Daoy (cell line): ENCODE data around the genes MRPL3 and ACAD11.

DNA sequence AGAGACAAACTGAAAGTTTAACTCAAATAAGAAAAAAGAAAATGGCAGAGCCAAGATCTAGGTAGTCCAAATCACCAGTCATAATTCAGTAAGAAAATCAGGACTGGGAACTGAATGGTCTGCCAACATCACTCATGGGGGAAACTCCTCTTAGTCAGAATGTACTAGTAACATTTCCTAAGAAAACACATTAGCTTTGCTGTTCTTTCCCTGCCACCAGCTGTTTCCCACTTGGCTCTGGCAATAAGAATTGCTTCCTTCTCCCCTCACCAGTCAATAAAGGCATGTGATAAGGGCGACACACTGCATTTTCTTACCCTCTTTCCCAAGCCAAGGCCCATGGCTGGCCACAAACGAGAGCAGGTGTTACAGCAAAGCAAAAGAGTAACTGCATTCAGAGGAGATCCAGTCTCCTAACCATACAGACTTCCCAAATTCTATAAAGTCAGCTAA, 46.1 kb downstream of the PIK3R4 start:
- RAMPAGE, long total RNA, result no peak

GRCh38 chr3:130991517-130992454, 34.8 kb downstream of the ASTE1 start:
- RAMPAGE, long total RNA, result no peak

- RAMPAGE, long total RNA, result no peak
These were observed 22.0 kb downstream of the ASTE1 start for GRCh38 chr3:131004513-131005142.

DNA sequence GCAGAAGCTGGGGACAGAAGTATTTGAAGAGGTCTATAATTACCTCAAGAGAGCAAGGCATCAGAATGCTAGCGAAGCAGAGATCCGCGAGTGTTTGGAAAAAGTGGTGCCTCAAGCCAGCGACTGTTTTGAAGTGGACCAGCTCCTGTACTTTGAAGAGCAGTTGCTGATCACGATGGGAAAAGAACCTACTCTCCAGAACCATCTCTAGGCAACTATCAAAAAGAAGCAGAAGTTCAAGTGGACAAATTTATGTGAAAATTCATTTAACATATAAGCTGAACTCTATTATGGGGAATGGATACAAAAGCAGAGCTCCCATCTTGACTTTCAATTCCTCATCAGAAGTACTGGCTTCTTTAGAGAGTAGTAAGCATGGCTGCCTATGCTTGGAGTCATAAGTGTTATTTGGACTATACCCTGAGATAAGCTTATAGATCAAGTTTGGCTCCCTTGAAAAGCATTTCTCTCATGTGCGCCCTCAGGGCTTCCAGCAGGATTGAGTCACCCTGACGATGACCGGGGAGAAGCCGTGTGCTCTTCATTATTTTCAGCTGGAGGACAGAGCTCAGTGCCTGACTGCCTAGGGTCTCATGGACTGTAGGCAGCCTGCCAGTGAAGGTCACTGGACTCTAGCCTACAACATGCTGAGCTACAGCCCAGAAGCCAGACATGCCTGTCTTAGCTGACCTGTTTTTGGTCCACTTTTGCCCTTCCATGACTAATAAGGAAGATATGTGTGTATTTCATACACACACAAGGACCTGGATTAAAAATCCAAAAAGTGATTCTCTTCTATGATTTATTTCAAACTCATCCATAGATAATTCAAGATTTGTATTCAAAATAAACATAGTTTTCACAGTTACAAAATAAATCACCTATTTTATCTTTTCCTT, 31.8 kb upstream of the NUDT16 start:
- RAMPAGE, long total RNA, result no peak

DNA sequence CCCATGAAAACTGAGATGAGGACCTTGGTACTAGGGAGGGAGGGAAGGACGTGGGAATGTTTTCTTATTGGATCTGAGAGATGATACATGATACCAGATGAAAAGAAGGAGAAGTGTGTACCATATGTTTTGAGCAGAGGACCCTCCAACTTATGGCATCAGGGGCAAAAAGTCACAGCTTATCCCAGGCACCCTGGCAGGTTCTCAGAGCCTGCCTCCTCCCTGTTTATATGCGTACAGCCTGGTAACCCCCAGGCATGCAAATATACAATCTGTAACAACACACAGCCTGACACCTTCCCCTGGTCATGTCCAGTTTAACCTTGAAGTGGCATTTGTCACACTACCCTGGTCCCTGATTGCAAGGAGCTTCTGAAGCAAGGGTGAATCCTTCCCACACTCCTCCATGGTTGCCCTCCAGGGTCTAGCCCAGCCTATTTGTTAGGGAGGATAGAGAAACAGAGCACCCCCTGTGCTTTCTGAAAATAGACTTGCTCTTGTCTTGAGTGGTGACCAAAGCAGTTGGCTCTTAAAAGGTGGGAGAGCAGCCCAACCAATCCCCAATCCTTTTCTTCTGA, 1.9 kb downstream of the NUDT16 start:
- RAMPAGE, long total RNA, result no peak

DNA sequence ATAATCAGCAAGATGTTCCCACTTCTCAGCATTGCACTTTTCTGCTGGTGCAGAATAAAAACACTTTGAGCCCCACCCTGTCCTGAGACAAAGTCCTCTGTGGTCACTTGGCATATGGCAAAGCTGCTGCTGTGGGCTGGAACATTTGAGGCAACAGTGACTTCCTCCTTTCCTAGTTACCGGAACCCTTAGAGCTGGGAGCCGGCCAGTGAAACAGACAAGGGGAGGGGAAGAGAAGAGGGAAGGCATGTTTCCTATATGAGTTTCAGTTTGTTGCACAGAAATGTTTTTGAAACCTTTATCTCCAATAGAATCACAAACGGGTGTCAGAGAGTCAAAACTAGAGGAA, 5.1 kb downstream of the NUDT16 start:
- RAMPAGE, long total RNA, result no peak

- RAMPAGE, long total RNA, result no peak
These were observed 11.6 kb downstream of the MRPL3 start for GRCh38 chr3:131491077-131491670.

GRCh38 chr3:131492931-131493395, 9.8 kb downstream of the MRPL3 start:
- RAMPAGE, long total RNA, result no peak

DNA sequence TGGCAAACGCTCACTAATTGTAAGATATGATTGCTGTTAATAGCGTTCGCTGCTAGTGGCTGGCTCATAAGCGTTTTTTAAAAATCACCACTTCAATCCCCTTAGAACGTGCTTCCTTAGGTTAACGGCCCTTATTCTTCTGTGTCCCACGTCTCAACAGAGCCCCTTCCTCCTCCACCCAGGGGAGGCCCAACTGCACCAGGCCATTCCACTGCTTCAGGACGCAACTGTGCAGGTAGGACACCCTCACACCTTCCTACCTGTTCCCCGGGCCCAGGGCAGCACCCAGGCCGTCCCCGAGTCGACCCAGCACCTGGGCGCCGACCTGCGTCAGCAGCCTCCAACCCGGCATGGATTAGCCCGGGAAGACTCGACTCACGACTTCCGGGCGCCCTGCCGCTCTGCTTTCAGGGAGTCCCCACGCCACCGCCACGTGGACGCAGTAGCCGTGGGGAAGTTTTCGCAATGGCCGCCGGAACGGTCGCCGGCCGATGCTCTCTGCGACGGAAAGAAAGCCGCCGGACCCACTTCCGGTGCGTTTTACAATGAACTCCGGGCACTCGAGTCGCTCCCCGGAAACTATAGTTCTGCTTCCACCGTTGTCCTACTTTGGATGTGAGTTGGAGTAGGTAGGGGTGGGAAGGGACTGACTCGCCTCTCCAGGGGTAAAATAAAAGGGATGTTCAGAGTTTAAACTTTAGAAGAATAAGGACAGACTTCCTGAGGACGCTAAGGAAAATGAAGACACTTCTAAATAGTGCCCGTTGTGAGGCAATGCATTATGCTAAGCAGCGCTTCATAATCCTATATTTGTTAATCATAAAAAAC, at the start of gene MRPL3:
Gene MRPL3, minus strand, starts transcription at position 502 of the 828 bp plus-strand sequence.
- RAMPAGE, long total RNA, result start-site peak on the minus strand centred at position 426 of the sequence, 159 bp wide, 899 and 95 reads in 2 replicates

GRCh38 chr3:131505325-131505723, 2.6 kb upstream of the MRPL3 start:
- RAMPAGE, long total RNA, result no peak

GRCh38 chr3:132659723-132659897, at the start of gene ACAD11:
TSS of gene ACAD11 (minus strand) at chr3:132659809.
- RAMPAGE, long total RNA, result no peak

- RAMPAGE, long total RNA, result no peak
These were observed 25.5 kb downstream of the BFSP2 start for GRCh38 chr3:133425365-133425670.

- RAMPAGE, long total RNA, result no peak
These were observed 27.7 kb upstream of the SLCO2A1 start for GRCh38 chr3:134057380-134057845.

- RAMPAGE, long total RNA, result no peak
These were observed 47.2 kb downstream of the AMOTL2 start for GRCh38 chr3:134326677-134327834.

DNA sequence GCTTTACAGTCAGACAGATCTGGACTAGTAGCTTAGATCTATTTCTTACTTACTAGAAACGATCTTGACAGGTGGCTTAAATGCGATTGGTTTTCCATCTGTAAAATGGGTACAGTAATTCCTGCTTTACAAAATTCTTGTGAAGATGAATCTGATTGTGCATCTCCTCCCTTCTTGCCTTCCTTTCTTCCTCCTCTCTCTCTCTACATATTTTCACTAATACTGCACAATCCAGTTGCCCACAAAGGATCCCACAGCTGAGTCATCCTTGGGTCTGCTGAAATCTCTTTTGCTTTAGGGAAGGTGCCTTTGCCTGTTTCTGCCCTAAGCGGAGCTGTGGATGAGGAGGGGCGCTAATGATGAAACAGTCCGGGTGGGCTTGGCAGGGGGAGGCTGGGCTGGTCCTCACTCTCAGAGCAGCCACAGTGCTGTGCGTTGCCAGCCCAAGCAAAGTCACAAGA, 46.1 kb downstream of the AMOTL2 start:
- RAMPAGE, long total RNA, result no peak

GRCh38 chr3:134353944-134354627, 20.2 kb downstream of the AMOTL2 start:
- RAMPAGE, long total RNA, result no peak

- RAMPAGE, long total RNA, result no peak
These were observed 7.0 kb downstream of the AMOTL2 start for GRCh38 chr3:134367106-134367877.

GRCh38 chr3:134650371-134650730, 471 bp downstream of the KY start:
- RAMPAGE, long total RNA, result no peak

DNA sequence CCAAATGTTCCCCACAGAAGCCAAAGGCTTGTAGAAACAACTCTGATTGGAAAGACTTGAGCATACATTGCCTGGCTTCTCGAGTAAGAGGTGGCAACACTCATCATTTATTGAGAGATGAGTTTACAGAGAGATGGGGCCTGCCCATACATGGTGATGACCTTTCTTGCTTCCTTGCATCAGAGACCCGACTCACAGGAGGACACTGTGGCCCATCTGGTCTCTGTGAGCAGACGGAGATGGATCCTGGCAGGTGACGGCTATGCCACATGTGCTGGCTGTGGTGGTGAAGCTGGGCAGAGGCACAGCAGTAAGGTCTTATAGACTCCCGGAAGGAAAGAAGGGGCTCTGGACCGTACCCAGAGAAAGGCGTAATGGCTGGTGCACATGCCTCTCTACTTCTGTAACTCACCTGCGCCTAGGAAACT, 44.5 kb upstream of the KY start:
- RAMPAGE, long total RNA, result no peak

DNA sequence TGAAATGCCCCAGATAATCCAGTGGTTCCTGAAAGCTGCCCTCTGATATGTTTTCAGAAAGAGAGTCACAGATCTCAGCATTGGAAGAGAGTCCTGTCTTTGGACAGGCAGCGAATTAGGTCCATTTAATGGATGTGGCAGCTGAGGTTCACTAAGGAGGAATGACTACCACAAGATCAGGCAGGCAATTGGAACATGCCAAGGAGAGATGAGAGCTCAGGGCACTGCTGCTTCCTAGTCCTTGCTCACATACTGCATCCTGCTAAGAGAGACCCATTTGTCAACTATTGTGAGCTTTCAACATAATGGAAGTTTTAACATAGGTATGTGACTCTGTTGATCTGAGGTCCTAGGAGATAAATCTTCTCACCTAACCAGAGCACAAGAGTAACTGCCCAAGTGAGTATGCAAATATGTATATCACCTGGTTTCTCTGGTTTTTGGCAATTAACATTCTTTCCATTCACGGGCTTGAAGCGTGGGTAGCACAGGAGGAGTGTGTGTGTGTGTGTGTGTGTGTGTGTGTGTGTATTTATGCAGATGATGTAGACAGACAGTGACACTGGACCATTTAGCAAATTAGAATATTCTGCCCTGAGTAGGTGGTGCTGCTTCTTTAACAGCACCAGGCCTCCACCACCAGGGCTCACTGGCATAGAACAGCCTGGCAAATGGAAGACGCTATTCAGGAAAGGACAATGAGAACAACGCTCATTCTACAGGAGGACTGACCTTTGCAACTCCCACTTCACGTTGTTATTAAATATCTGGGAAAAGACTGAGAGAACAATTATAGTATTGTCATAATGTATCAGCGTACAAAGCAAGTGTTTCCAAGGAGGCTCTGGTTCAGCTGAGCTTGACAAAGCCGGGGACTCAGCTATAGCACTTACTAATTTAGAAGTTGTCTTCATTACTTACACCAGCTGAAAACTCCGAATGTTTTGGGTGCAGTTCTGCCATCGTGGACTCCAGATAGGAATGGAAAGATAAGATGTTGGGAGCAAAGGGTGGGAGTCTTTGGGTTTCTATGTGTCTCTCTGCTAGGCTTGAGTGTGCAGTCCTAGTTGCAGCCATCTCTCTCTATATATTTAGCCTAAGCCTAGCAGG, 15.1 kb downstream of the EPHB1 start:
- RAMPAGE, long total RNA, result no peak